Colon Carcinoma Metastatic in the Lung (tissue), 2 donors: Measurements from ENCODE around the gene PSRC1.

DNA sequence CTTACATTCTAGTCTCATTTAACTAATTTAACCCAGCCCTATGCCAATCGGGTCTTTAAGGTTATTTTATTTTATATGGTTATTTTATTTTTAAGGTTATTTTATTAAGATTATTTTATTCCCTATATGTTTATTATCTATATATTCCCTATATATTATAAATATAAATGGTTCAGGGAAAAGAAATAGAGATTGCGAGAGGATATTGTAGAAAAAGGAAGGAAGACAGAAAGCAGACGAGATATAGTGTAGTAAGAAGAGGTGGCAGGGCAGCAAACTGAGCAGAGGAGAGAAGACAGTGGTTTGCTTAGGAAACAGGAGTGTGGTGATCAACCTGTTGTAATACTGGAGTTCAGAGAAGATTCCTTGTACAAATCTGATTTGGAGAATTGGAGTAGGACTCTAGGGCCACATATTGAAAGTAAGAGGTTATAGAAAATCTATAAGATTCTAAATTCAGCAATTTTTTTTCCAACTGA lies 9.8 kb upstream of the AMY2B start:
- PRO-cap, 2 experiments = no peak in any of the 2 experiments

GRCh38 chr1:103988742-103989171 lies 239.1 kb downstream of the AMY1C start:
- PRO-cap, 2 experiments = no peak in any of the 2 experiments

DNA sequence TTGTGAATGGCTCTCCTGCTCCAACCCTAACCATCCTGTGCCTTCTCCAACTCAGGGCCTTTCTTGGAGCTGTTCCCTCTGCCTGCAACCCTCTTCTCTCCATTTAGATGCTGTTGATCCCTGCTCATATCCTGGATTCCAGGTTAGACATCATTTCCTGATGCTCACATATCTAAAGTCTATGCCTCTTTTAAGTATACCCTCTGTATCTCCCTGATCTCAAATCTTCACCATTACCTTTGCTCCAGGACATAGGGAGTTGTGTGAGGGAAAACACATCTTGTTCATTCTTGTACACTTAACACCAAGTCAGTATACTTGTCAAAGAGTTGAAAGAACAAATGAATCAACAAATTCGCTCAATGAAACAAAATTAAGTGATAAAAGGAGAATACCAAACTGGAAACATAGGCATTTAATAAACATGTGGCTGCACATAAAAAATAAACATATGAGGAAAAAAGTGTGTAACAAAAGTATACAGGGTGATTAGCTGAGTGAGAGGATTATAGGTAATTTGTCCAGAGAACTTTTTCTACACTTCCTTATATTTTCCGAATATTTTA lies 291.5 kb downstream of the VAV3 start:
- PRO-cap, 2 experiments = no peak in any of the 2 experiments

DNA sequence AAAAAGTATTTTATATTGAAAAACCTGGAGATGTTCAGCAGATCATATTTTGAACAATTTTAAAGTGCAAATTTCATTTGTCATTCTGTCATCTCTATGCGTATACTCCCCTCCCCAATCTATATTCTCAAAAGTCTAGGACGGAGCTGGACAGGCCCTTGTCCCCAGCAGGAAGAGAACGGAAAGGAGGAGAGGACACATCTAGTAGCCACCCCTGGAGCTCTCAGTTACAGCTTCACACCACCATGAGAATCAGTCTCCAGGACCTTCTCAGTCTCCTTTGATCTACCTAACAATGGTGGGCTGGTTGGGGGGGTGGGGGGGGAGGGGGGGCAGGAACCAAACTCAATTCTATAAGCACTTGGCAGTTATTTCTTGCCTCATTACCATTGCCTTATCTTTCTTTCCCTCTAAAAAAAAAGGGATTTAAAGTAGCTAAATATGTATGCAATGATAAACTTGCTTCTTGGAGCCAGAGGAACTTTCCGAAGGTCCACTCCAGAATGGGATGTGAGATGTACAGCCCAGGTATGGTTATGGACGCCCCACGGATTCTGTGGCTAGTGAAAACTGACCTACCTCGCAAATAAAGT lies 279.2 kb downstream of the VAV3 start:
- PRO-cap, 2 experiments = peak in 2 of 2 experiments; most common plus-strand start position 170 of the sequence (in 2); most common minus-strand start position 254 of the sequence (in 1)

GRCh38 chr1:107738593-107739223 lies 226.3 kb downstream of the VAV3 start:
- PRO-cap, 2 experiments = no peak in any of the 2 experiments

- PRO-cap, 2 experiments = peak in 1 of 2 experiments; most common plus-strand start chr1:107786816 (in 1); most common minus-strand start chr1:107786699 (in 1)
Observed at GRCh38 chr1:107785896-107786934, 178.8 kb downstream of the VAV3 start.

- PRO-cap, 2 experiments = no peak in any of the 2 experiments
Observed at GRCh38 chr1:108050911-108051817, 86.2 kb upstream of the VAV3 start.

DNA sequence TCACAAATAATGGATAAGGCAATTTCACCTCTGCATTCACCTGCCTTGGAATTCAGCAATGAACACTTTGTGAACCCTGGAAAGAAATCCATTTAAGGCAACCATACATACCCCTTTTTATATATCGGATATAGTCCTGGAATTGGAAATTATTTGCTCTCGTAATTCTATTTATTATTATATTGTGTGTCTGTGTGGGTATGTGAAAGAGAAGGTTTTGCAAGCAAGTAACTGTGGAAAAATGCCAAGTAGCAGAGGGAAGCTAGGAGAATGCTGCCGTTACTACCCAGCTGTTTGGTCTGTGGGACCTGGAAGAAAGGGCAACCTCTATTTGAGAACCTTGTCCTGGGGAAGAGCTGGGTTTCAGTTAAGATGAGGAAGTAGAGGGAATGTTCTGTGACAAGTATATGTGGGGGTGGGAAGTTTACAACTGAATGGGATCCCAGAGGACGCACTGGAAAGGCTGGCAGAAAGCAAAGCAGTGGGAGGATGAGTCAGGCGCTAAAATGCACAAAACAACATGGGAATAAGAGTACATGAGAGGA lies 88.2 kb upstream of the VAV3 start:
- PRO-cap, 2 experiments = no peak in any of the 2 experiments

DNA sequence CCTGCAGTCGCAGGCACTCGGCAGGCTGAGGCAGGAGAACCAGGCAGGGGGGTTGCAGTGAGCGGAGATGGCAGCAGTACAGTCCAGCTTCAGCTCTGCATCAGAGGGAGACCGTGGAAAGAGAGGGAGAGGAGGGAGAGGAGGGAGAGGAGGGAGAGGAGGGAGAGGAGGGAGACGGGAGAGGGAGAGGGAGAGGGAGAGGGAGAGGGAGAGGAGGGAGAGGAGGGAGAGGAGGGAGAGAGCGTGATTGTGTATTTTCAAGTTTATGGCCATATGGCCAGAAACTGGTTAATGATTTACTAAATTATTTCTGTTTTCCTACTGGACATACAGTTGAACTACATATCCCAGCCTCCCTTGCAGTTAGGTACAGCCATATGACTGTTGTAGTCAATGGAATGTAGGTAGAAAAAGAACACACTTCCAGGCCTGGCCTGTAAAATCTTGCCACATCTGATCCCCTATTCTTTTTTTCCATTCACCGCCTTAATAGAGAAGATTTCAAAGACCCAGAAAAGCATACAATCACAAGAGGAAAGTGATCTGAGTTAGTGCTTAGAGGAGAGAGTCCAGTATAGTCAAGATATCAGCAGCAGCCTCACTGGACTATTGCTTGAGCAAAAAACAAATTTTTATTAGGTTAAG lies 23.1 kb upstream of the EEIG2 start:
- PRO-cap, 2 experiments = peak in 1 of 2 experiments; most common plus-strand start position 393 of the sequence (in 1); most common minus-strand start position 271 of the sequence (in 1)

DNA sequence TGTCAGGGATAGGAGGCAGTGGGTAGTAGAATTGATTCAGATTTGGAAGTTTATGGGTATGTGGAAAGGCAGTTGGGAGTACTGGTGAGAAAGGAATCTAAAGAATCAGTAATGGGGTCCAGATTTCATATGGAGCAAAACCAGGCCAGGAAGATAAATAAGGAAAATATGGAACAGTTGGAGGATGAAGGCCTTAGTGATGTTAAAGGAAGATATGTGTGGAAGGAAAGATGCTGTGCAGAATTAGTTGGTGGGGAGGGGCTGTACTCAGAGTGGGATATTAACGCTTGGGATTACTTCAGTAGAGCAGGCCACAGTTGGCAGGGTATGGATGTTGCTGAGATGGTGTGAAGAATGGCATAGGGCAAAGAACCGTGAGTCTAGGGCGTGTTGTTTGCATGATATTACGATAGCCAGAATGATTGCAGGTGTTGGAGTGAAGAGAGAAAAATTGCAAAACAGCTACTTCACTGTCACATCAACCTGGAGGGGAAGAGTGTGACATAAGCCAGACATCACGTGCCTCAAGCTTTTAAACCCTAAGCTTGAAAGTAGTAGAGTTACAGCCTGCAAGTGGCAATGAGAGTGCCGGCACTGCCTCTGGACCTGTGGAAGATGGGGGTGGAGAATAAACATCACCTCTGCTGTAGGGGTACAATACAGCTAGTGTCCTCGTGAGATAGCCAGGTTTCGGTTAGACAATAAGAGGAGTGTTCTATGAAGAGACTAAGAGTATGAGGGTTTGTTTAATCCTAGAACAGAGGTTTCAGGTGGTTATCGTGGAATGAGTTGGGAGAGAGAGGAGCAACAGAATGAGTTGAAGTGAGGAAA lies 11.0 kb downstream of the EEIG2 start:
- PRO-cap, 2 experiments = no peak in any of the 2 experiments

DNA sequence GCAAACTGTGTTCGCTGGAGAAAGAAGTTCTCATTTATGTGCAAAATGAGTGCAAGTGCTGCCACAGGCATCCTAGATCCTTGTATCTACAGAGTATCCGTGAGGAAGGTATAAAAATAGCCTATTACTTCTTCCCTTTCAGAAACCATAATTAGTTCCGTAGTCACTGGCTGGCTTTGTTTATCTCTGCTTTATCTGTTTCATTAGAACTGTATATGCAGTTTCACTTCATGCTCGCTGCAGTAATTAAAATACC lies 40.6 kb downstream of the EEIG2 start:
- PRO-cap, 2 experiments = no peak in any of the 2 experiments

GRCh38 chr1:108640073-108640594 lies 20.8 kb downstream of the HENMT1 start:
- PRO-cap, 2 experiments = no peak in any of the 2 experiments

DNA sequence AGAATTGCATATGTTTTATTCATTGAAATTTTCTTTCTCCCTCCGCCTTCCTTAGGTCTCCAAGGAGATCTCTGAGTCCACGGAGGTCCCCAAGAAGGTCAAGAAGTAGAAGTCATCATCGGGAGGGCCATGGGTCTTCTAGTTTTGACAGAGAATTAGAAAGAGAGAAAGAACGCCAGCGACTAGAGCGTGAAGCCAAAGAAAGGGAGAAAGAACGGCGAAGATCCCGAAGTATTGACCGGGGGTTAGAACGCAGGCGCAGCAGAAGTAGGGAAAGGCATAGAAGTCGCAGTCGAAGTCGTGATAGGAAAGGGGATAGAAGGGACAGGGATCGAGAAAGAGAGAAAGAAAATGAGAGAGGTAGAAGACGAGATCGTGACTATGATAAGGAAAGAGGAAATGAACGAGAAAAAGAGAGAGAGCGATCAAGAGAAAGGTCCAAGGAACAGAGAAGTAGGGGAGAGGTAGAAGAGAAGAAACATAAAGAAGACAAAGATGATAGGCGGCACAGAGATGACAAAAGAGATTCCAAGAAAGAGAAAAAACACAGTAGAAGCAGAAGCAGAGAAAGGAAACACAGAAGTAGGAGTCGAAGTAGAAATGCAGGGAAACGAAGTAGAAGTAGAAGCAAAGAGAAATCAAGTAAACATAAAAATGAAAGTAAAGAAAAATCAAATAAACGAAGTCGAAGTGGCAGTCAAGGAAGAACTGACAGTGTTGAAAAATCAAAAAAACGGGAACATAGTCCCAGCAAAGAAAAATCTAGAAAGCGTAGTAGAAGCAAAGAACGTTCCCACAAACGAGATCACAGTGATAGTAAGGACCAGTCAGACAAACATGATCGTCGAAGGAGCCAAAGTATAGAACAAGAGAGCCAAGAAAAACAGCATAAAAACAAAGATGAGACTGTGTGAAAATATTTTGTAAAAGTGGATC lies 7.3 kb downstream of the PRPF38B start:
- PRO-cap, 2 experiments = no peak in any of the 2 experiments

- PRO-cap, 2 experiments = peak in 2 of 2 experiments; most common plus-strand start chr1:108816530 (in 2); most common minus-strand start chr1:108816467 (in 1)
Observed at GRCh38 chr1:108816002-108816899, 40.6 kb downstream of the AKNAD1 start.

GRCh38 chr1:109186720-109187259 lies 26.9 kb upstream of the SARS1 start:
- PRO-cap, 2 experiments = no peak in any of the 2 experiments

GRCh38 chr1:109194057-109194662 lies 19.6 kb upstream of the SARS1 start:
- PRO-cap, 2 experiments = no peak in any of the 2 experiments

GRCh38 chr1:109235905-109236679 lies 13.2 kb upstream of the CELSR2 start:
- PRO-cap, 2 experiments = no peak in any of the 2 experiments

DNA sequence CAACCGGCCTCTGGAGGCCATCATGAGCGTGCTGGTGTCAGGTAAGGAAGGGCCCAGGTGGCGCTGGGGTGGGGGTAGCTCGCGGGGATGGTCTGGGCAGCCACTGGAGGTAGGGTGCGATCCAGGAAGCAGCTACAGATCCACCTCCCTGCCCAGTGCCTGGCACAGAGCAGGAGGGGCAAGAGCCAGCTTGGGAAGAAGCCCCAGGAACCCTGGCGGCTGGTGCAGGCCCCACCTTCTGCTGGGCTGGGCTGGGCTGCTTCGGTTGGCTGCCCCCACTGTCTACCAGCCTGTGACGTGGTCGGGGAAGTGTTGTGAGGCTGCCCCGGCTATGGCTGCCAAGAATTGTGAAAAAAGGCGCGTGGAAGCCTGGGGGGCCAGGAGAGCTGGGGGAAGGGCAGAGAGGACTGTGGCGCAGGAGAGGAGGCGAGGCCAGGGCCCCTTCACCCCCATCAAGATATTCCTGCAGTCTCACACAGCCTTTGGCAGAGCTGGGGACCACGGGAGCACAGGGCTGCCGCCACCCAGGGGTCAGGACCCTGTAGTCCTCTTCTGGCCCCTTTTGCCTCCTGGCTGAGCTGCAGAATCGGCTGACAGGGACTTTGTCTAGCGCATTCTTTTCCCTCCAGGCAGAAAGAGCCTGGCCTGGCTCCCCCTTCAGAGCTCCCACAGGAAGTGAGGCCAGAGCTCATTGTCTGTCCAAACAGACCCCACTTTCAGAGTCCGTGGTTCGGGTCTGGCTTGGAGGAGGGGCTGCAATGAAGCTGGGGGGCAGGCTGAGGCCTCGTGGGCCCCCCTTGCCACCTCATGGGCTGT lies 4.2 kb downstream of the CELSR2 start:
- PRO-cap, 2 experiments = no peak in any of the 2 experiments

- PRO-cap, 2 experiments = peak in 2 of 2 experiments; most common plus-strand start chr1:109283305 (in 1); most common minus-strand start chr1:109283145 (in 2)
Observed at GRCh38 chr1:109282690-109283619, at the start of gene PSRC1. Gene PSRC1, minus strand, starts transcription at chr1:109283145.

DNA sequence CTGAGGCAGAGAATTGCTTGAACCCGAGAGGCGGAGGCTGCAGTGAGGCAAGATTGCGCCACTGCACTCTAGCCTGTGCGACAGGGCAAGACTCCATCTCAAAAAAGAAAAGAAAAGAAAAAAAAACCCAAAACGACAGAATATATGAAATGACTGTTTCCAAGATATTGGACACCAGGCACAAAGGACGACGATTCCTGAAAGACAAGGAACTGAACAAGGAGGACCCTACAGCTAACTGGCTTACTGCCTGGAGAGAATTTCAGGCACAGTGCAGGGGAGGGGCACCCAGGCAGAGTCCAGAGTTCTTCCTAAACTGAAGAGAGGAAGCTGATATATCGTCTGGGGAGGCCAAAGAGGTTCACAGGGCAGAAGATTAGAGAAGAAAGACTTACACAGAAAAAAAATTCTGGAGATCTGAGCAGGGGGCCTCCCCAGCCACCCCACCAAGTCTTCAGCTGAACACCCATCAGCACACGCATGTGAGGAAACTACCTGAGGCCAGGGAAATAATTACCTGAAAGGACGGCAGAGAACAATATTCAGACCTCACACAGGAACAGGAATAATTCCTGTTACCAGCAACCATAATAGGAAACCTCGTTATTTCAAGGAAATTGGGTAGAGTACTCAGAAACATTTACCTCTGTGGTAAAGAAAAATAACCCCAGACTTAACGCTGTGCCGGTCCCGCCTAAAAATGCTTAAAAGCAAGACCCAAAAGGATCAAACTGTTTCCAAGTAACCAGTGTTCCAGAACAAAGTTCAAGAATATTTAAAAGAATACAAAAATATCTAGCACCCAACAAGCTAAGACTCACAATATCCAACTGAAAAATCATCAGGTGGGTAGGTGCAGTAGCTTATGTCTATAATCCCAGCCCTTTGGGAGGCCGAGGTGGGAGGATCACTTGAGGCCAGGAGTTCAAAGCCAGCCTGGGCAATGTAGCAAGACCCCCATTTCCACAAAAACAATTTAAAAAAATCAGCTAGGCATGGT lies 24.5 kb downstream of the SORT1 start:
- PRO-cap, 2 experiments = no peak in any of the 2 experiments